Endothelial cell of umbilical vein (primary cell): ENCODE data around the genes COX5A, PTPN9, IMP3 and TMEM266.

DNA sequence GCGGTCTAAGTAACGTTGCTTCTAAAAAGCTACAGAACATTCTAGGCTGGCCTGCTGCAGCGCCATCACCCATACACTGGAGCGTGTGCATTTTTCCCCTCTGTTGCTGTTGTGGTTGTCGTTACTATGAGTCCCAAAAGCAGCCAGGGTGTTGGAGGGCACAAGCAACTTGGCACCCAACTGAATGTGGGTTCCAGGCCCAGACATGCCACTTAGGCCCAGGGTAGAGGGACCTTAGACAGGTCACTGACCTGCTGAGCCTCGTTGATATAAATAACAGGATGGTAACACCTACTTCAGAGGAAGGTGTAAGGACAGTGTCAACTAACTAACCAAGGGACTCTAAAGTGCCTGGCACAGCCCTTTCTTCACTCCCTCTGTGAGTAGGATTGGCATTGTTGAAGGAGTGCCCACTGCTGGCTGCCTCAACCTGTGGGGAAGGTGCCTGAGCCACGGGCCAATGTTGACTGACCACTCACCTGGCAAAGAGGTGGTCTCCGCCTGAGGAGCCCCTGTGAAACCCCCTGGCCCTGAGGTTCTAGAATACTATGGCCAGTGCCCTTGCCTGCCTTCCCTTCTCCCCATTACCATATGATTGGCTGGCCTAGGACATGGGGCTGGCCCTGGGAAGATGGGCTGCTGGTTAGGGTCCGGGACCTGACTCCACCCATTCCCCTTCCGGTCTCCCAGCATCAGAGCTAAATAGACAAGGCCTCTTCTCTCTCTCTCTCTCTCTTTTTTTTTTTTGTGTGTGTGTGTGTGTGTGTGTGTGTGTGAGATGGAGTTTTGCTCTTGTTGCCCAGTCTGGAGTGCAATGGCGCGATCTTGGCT lies 3.6 kb downstream of the CSK start:
- PRO-cap: no peak
CAGE:
- cytosol, long polyA minus RNA: no peak
- cytosol, long polyA plus RNA: no peak
- long polyA plus RNA: no peak
- nucleus, long polyA minus RNA: no peak
- nucleus, long polyA plus RNA: no peak

DNA sequence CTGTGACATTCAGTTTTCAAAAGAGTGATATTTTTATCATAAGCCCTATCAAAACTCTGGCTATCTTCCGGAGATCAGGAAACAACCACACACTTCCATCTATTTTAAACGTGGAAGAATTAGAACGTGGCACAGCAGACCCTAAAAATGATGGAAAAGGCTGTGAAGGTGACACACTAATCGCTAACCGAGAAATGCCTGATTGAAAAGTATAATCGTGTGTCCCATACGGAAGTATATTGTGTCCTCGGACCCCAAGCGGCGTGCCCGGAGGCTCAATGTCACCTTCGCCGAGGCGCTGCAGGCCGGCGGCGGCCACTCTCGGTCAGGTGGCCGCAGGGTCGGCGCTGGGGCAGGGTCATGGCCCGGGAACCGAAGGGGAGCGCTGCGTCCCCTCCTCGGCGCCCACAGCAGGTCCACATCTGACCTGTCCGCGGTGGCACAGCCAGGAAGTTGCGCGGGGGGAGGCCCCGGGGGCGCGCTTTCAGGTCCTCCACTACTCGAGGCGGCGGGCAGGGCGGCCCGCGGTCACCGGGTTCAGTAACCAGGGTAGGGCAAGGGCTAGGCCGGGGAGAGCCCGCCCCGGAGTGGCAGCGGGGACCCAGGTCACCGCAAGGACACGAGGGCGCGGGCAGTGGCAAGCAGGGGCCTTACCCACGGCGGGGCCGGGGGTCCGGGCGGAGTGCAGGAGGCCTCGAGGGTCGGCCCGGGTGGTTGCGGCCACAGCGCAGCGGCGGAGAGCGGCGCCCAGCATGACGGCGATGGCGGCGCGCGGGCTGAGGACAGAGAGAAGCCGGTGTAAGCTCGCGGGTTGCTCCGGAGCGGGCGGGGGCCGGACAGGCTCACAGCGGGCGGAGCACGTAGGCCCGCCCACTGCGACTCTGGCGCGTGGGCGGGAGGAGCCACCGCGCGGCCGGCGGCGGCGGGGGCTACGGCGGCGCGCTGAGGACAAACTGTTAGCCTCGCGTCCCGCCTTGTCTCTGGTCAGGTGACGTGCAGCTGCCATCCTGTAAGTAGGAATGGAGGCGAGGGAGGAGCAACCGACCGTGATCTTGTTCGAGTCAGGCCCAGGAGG lies at the start of gene COX5A:
Gene COX5A, minus strand, starts transcription at position 813 of the 1,075 bp plus-strand sequence.
- PRO-cap: bidirectional peak, plus-strand start at position 564 of the sequence, minus-strand start at position 424 of the sequence; unidirectional peak, plus-strand start at position 704 of the sequence; bidirectional peak, plus-strand start at position 1,005 of the sequence, minus-strand start at position 784 of the sequence
CAGE:
- cytosol, long polyA minus RNA: no peak
- cytosol, long polyA plus RNA: start-site peak on the minus strand centred at position 818 of the sequence, 66 bp wide, 524 and 926 reads in 2 replicates
- long polyA plus RNA: start-site peak on the minus strand centred at position 808 of the sequence, 45 bp wide, 297 and 310 reads in 2 replicates
- nucleus, long polyA minus RNA: start-site peak on the minus strand centred at position 807 of the sequence, 42 bp wide, 104 reads
- nucleus, long polyA plus RNA: no peak

DNA sequence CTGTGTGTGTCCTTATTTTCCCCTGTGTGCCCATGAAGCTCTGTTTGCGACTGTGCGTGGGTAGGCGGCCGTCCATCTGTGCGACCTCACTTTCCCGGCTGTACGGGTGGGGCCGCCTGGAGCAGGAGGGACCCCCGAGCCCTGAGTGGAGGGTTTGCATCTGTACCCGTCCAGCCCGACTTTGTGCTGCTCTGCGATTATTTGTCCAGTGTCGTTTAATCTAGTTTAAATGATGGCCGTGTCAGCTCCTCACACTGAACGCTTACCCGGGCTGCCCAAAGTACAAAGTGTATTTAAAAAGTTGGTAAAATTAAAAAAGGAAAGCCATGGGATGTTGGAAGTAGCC lies 306 bp downstream of the PPCDC start:
- PRO-cap: no peak
CAGE:
- cytosol, long polyA minus RNA: no peak
- cytosol, long polyA plus RNA: no peak
- long polyA plus RNA: no peak
- nucleus, long polyA minus RNA: no peak
- nucleus, long polyA plus RNA: no peak

DNA sequence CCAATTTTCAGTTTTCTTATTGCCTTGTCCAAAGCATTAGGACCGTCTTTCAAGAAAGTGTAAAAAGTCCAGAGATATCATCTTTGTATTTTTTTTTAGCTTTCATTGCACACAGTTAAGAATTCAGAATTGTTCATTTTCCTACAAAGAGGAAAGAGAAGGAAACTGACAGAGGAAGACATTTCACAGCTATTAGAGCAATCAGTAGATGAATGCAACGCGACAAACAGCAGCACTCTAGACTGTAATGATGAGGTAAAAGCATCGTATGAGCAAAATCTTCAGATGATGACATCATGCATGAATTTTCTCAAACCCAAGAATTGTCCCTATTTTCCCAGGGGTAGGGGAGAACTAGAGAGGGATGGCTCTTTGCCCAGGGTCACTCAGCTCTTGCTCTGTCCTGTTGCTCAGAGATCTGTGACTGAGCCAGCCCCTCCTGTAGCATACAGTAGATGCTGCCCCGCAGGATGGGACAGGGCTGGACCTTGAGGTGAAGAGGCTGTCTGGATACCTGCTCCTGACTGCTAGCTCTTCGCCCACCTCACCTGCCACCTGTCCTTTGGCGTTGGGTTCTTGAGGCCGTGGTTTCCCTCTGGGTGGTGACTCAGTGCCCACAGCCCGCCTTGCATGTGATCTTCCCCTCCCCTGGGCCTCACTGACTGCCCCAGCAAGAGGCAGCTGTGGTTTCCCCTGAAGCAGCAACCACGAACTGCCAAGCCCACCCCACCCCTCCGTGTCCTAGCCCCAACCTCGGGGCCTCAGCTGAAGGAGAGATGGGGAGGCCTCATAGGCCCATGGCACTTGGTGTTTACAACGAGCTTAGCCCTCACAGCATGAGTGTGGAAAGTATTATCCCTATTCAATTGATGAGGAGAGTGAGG lies 84.9 kb downstream of the PPCDC start:
- PRO-cap: unidirectional peak, minus-strand start at position 564 of the sequence
CAGE:
- cytosol, long polyA minus RNA: no peak
- cytosol, long polyA plus RNA: no peak
- long polyA plus RNA: no peak
- nucleus, long polyA minus RNA: no peak
- nucleus, long polyA plus RNA: no peak

GRCh38 chr15:75208151-75208854 lies 6.6 kb downstream of the C15orf39 start:
- PRO-cap: no peak
CAGE:
- cytosol, long polyA minus RNA: no peak
- cytosol, long polyA plus RNA: no peak
- long polyA plus RNA: no peak
- nucleus, long polyA minus RNA: no peak
- nucleus, long polyA plus RNA: no peak

DNA sequence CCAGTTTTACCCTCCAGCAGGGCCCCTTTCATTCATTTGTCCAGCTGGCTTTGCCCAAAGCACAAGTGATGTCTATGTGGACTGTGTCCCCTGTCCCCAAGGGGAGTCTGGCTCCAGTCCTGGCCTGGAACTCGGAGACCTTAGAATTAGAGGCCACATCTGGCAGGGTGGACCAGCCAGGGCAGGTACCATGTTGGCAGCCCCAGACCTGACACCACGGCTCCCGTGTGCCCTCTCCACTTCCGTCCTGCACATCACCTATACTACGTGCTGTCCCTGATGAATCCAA lies 15.2 kb downstream of the C15orf39 start:
- PRO-cap: no peak
CAGE:
- cytosol, long polyA minus RNA: no peak
- cytosol, long polyA plus RNA: no peak
- long polyA plus RNA: no peak
- nucleus, long polyA minus RNA: no peak
- nucleus, long polyA plus RNA: no peak

DNA sequence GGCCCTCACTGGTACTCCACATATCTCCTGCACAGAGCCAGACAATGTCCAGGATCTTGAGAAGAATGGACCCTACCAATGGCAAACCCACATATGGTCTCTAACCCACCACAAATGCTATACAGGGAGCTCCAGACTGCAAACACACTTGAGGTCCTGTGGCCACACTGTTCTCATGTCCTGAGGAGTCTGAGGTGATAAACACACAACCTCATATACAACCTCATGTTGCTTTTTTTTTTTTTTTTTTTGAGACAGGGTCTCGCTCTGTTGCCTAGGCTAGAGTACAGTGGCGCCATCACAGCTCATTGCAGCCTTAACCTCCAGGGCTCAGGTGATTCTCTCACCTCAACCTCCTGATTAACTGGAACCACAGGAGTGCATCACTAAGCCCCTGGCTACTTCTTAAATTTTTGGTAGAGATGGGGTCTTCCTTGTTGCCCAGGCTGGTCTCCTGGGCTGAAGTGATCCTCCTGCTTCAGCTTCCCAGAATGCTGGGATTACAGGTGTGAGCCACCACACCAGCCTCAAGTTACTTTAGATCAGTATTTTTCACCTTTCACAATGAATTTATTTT lies 4.3 kb downstream of the NEIL1 start:
- PRO-cap: no peak
CAGE:
- cytosol, long polyA minus RNA: no peak
- cytosol, long polyA plus RNA: no peak
- long polyA plus RNA: no peak
- nucleus, long polyA minus RNA: no peak
- nucleus, long polyA plus RNA: no peak

DNA sequence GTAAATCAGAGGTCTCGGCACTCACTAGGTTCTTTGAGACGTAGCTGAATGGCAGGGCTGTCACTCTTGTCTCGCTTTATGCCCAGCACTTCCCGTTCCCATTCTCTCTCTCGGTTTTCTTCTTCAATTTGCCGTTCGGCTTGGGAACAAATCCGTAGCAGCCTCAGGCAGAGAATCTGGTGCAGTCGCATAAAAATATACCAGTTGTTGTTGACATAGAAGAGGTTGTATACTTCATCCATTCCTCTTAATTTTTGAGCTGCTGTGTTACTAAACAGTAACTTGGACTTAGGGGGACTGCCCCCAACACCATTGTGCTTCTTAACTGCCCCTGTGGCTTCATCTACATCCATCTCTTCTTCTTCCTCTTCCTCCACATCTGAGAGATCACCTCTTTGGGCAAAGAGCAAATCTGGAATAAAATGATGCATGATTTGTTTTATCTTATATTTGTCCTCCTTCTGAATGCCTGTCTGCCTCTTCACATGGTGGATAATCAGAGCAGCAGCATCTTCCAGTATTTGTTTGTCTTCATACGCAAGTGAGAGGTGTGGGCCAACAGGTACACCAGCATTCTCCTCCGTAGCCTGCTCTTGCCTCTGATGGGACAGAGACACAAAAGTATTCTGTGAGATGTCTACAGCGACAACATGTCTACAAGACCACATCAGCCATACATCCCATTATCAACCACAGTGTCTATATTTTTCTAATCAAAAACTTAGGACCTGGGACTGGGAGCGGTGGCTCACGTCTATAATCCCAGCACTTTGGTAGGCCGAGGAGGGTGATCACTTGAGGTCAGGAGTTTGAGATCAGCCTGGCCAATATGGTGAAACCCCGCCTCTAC lies 24.0 kb upstream of the MAN2C1 start:
- PRO-cap: no peak
CAGE:
- cytosol, long polyA minus RNA: no peak
- cytosol, long polyA plus RNA: no peak
- long polyA plus RNA: no peak
- nucleus, long polyA minus RNA: no peak
- nucleus, long polyA plus RNA: no peak

DNA sequence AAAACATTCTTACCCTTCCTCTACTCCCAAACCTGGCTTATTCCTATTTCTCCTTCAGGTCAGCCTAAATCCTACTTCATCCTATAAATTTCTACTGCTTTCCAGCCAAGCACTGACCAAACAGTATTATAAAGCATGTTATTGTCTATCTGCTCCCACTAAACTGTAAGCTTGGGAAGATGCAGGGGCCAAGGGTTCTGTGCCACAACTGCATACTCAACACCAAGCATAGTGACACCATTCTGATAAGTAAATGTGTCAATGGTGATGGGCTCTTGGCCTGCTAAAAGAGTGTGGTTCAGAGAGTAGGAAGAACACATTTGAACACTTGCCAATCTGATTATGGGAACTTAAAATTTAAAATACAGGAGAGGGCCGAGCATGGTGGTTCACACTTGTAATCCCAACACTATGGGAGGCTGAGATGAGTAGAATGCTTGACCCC lies 34.2 kb downstream of the PTPN9 start:
- PRO-cap: no peak
CAGE:
- cytosol, long polyA minus RNA: no peak
- cytosol, long polyA plus RNA: no peak
- long polyA plus RNA: no peak
- nucleus, long polyA minus RNA: no peak
- nucleus, long polyA plus RNA: no peak

GRCh38 chr15:75579163-75579922 lies at the start of gene PTPN9:
TSS of gene PTPN9 (minus strand) at chr15:75579315.
- PRO-cap: bidirectional peak, plus-strand start at chr15:75579212, minus-strand start at chr15:75579421
CAGE:
- cytosol, long polyA minus RNA: start-site peak on the minus strand at chr15:75579213-75579328, 6 reads; start-site peak on the minus strand at chr15:75579421-75579461, 27 reads
- cytosol, long polyA plus RNA: no peak
- long polyA plus RNA: no peak
- nucleus, long polyA minus RNA: start-site peak on the minus strand at chr15:75579260-75579280, 26 reads
- nucleus, long polyA plus RNA: no peak

DNA sequence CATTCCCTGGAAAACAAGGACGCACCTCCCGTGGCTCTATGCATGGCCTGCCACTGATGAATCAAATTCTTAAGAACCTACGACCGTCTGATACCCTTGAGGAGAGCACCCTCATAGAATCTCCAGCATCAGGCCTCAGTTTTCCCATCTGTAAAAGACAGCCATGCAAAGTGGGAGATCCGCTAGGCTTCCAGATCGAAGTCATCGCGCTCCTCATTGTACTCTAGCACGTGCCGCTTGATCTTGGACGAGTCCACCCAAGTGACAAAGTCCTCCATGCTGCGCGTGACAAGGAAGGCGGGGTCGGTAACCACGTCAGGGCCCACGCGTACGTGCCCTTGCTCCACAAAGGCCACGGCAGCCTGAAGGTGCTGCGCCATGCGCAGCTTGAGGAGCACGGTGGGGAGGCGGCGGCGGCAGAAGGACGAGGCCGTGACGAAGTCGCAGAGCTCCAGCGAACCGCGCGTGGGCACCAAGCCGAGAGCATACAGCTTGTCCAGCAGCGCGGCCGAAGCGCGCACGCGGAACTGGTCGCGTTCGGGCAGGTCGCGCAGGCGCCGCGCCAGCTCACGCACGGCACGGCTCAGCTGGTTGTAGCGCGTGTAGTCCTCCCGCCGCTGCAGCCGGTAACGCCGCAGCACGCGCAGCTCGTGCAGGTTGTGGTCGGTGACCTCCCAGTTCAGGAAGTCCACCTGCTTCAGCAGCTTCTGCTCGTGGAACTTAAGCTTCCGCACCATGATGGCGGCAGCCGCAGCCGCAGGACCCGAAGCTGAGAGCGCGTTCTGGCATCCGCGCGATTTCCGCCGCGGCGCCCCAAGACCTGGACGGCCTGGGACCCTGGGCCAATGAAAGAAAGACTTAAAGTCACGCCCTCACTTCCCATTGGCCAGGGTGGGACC lies at the start of gene IMP3:
Gene IMP3, minus strand, starts transcription at position 793 of the 899 bp plus-strand sequence.
- PRO-cap: bidirectional peak, plus-strand start at position 358 of the sequence, minus-strand start at position 63 of the sequence; bidirectional peak, plus-strand start at position 527 of the sequence, minus-strand start at position 529 of the sequence; bidirectional peak, plus-strand start outside the sequence, minus-strand start at position 771 of the sequence
CAGE:
- cytosol, long polyA minus RNA: start-site peak on the minus strand centred at position 782 of the sequence, 7 bp wide, 19 reads
- cytosol, long polyA plus RNA: start-site peak on the minus strand centred at position 780 of the sequence, 88 bp wide, 909 and 460 reads in 2 replicates
- long polyA plus RNA: start-site peak on the minus strand centred at position 786 of the sequence, 81 bp wide, 1,227 and 713 reads in 2 replicates
- nucleus, long polyA minus RNA: start-site peak on the minus strand centred at position 779 of the sequence, 17 bp wide, 26 reads
- nucleus, long polyA plus RNA: start-site peak on the minus strand centred at position 785 of the sequence, 28 bp wide, 195 and 215 reads in 2 replicates

GRCh38 chr15:75731631-75732265 lies 7.9 kb downstream of the ODF3L1 start:
- PRO-cap: no peak
CAGE:
- cytosol, long polyA minus RNA: no peak
- cytosol, long polyA plus RNA: no peak
- long polyA plus RNA: no peak
- nucleus, long polyA minus RNA: no peak
- nucleus, long polyA plus RNA: no peak

DNA sequence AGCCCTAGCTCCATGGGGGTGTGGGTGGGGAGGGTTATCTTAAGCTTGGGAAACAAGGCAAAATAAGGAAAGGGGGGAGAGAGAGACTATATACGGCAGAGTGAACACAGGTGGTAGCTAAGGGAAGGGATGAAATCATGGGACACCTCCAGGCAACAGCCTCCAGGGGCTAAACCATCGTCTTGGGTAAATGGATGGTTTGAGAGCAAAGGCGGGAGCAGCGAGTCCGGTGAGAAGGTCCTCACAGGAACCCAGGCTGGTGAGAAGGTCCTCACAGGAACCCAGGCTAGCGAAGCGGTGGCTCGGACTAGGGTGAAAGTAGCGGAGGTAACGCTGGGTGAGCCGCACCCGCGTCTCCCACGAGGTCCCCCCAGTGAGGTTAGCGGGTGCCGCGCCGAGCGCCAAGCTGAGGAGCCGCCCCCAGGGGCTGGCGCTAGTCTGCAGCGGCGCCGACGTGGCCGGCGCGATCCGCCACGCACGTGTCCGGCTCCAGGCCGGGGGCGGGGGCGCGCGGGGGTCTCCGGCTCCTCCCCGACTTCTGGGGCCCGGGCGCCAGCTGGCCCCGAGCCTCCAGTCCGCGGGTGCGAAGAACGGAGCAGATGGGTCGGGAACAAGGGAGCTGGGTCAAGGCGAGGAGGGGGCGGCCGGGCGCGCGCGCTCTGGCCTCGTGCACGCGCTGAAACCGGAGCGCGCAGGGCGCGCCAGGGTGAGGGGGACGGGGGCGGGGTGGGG lies 441 bp upstream of the UBE2Q2 start:
- PRO-cap: bidirectional peak, plus-strand start at position 443 of the sequence, minus-strand start at position 408 of the sequence; bidirectional peak, plus-strand start outside the sequence, minus-strand start at position 678 of the sequence
CAGE:
- cytosol, long polyA minus RNA: no peak
- cytosol, long polyA plus RNA: no peak
- long polyA plus RNA: no peak
- nucleus, long polyA minus RNA: no peak
- nucleus, long polyA plus RNA: no peak

DNA sequence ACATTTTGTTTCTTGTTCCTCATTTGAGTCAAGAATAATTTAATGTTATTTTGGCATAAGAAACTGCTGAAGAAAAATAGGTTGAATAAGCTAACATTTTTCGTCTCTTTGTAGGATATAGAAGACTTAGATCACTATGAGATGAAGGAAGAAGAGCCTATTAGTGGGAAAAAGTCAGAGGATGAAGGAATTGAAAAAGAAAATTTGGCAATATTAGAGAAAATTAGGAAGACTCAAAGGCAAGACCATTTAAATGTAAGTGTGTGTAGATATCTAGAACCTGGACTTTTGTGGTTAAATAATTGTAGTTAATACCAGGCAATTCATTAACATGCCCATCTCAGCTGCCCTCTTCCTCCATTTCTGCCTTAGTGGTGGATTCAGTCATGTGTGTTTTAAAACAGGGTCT lies 30.1 kb downstream of the UBE2Q2 start:
- PRO-cap: no peak
CAGE:
- cytosol, long polyA minus RNA: start-site peak on the plus strand centred at position 260 of the sequence, 9 bp wide, 8 reads
- cytosol, long polyA plus RNA: no peak
- long polyA plus RNA: no peak
- nucleus, long polyA minus RNA: no peak
- nucleus, long polyA plus RNA: no peak

- PRO-cap: no peak
CAGE:
- cytosol, long polyA minus RNA: no peak
- cytosol, long polyA plus RNA: no peak
- long polyA plus RNA: no peak
- nucleus, long polyA minus RNA: no peak
- nucleus, long polyA plus RNA: no peak
These were observed 19.1 kb downstream of the FBXO22 start for GRCh38 chr15:75922560-75923413.

- PRO-cap: no peak
CAGE:
- cytosol, long polyA minus RNA: no peak
- cytosol, long polyA plus RNA: no peak
- long polyA plus RNA: no peak
- nucleus, long polyA minus RNA: no peak
- nucleus, long polyA plus RNA: no peak
These were observed at the start of gene TMEM266 for GRCh38 chr15:76059500-76060439. TSS of gene TMEM266 (plus strand) at chr15:76059985.

DNA sequence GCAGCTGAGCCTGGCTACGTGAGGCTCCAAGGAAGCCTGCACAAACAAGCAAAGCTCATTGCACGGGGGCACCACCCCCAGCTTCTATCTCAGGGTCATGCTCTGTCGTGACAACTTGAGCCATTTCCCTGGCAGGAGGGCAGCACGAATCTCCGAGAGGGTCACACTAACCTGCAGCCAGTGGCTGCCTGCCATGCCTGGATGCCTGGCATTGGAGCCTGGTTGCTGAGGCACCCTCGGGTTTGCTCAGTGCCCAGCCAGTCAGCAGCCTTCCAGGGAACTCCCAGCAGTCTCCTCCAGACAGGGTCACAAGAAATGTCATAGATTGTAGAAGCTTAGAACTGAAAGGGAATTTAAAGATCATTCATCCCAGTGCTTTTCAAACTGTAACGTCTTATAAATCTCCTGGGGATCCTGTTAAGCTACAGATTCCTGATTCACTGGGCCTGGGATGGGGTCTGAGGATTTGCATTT lies 48.3 kb downstream of the TMEM266 start:
- PRO-cap: no peak
CAGE:
- cytosol, long polyA minus RNA: no peak
- cytosol, long polyA plus RNA: no peak
- long polyA plus RNA: no peak
- nucleus, long polyA minus RNA: no peak
- nucleus, long polyA plus RNA: no peak

DNA sequence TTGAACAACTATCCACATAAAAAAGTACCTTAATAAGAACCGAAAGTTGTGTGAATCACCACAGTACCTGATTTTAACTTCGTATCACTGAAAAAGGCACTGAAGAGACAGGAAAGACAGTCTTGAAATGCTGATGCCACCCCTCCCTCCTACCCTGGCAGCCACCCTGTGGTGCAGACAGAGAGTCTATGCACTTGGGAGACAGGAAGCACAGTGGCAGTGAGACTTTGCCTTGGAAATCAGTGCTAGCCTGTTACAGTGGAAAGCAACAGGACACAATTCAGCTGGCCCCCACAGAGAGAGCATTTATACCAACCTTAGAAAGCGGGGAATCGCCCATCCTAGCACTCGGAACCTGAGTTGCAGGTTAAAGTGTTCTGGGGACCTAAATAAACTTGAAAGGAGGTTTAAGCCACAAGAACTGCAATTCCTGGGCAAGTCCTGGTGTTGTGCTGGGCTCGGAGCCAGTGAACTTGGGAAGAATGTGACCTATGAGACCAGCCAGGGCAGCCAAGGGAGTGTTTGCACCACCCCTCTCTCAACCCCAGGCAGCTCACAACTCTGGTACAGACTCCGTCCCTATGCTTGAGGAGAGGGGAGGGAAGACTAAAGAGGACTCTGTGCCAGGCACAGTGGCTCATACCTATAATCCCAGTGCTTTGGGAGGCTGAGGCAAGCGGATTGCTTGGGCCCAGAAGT lies 240.1 kb downstream of the ISL2 start:
- PRO-cap: no peak
CAGE:
- cytosol, long polyA minus RNA: no peak
- cytosol, long polyA plus RNA: no peak
- long polyA plus RNA: no peak
- nucleus, long polyA minus RNA: no peak
- nucleus, long polyA plus RNA: no peak

DNA sequence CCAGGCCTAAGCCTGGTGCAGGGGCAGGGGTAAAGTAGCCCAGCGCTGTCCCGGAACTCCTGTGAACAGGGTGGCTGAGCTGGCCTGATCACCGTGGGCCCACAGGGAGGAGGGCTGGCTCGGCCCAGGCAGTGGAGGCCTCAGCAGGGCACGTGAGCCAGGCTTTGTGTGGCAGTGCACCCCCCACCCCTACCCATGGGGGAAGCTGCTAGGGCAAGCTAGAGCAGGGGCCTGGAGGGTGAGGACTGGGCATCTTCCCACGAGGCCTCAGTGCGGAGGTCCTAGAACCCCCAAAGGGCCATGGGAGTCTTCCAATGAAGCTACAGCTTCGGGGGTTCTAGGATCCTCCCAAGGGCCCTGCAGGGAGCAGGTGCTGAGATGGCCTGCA lies 36.0 kb downstream of the TSPAN3 start:
- PRO-cap: no peak
CAGE:
- cytosol, long polyA minus RNA: no peak
- cytosol, long polyA plus RNA: no peak
- long polyA plus RNA: no peak
- nucleus, long polyA minus RNA: no peak
- nucleus, long polyA plus RNA: no peak

- PRO-cap: no peak
CAGE:
- cytosol, long polyA minus RNA: no peak
- cytosol, long polyA plus RNA: no peak
- long polyA plus RNA: no peak
- nucleus, long polyA minus RNA: no peak
- nucleus, long polyA plus RNA: no peak
These were observed 18.3 kb downstream of the TSPAN3 start for GRCh38 chr15:77052473-77053172.